Thoracic aorta (tissue), 1 donor: ENCODE measurements around a stretch of chr11.

- RAMPAGE, long total RNA, result no peak
These were observed 739 bp downstream of the SAC3D1 start for GRCh38 chr11:65041807-65042091.

GRCh38 chr11:65047374-65048229, 6.6 kb downstream of the SAC3D1 start:
- RAMPAGE, long total RNA, result start-site peak on the minus strand at chr11:65047851-65047902, 21 reads

GRCh38 chr11:65077899-65078624, 5.8 kb downstream of the CDCA5 start:
- RAMPAGE, long total RNA, result no peak

- RAMPAGE, long total RNA, result no peak
These were observed 796 bp upstream of the ZNHIT2 start for GRCh38 chr11:65118219-65118774.

DNA sequence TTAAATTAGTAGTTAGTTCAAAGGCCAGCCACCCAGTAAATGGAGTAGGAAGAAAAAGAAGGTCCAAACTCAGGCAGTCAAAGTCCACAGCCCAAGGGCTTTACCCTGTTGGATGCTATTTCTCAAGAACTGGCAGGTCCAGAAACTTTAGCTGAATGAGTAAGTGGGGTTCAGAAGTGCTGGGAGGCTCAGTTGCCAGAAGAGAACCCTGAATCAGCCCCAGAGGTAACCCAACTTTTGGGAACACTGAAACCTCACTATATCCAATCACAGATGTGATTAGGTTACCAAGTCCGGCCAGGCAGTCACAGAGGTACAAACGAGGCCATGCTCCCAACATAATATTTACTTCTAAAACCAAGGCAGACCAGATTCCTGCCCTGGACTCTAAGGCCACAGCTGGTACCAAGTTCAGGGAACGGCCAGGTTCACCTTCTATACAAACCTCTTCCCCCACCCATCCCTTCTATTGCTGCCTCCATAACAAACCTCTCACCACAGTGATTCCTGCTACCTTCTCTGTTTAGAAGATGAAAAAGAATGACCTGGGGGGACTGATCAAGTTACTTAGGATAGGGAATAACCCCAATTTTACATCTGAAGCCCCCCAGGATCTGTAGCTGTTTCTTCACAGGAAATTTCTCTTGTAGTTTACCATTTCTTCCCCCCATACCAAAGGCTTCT, 1.9 kb downstream of the FAU start:
- RAMPAGE, long total RNA, result no peak

DNA sequence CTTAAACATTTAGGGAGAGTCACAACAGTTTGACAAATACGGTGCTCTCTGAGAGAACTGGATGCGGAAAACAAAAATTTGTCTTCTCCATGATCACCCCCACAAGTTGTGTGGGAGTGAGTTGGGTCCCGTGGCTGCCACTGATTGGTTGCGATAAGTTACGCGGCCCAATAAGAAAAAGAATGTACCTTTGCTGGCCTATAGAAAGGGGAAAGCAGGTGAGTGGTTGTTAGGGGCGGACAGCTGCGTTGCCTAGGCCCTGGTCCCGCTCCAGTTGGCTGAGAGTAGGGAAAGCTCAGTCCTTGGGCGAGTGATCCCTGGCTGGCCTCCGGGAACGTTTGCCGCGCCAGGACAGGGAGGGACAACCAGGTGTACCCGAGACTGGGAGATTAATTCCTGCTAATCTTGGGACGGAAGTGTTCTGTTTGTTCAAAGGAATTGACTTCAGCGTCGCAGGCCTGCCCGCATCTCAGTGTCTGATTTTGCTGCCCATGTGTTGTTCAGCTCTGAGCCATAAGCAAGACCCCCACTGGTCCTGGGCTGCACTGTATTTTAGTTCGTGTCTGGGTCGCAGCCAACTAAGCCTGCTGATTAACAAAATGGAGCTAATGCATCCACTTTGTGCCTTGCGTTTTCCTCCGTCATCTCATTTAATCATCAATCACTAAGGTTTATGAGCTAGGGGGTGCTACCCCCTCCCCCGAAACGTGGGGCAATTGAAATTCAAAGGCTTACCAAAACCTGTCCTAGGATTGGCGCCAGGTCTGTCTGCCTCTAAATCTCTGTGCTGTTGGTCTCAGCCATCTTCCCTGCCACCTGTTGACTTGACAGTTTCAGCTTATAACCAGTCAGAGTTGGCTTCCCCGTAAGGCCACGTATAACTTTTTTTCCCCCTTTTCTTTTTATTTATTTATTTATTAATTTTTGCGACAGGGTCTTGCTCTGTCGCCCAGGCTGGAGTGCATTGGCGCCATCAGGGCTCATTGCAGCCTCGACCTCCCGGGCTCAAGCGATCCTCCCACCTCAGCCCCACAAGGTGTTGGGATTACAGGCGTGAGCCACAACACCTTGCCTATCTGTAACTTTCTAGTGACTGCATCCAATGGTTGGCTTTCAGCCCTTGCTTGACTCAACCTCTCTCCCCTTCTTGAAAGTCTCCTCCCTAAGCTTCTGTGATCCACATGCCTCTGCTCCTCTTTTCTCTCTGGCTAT, 1.0 kb upstream of the SYVN1 start:
- RAMPAGE, long total RNA, result no peak

DNA sequence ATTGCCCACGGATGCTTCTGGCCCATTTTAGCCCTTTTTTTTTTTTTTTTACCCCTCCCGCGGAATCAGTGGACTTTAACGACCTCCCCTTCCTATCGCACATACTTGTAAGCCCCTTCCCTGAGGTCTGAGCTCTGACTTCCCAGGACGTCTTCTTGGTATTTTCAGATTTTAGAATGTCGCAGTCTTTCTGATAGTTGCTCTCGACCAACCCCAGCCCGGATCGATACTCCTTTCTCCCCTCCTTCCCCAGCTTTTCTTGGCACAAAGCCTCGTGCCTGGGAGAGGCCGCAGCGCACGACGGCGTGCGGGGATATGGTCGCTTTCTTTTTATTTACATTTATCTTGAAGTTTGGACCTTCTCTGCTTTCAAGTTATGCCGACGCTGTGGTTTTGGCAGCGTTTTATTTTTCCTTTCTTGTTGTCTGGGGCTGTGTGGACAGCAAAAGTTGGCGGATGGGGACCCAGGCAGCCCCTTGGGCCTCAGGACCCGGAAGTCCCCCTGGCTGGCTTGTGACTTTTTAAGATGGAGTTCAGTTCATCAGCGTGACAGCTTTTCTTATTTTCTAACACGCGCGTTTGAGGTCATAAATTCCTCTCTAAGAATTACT, 4.2 kb upstream of the SPDYC start:
- RAMPAGE, long total RNA, result no peak

- RAMPAGE, long total RNA, result no peak
These were observed 23.9 kb upstream of the CDC42EP2 start for GRCh38 chr11:65290492-65291405.

DNA sequence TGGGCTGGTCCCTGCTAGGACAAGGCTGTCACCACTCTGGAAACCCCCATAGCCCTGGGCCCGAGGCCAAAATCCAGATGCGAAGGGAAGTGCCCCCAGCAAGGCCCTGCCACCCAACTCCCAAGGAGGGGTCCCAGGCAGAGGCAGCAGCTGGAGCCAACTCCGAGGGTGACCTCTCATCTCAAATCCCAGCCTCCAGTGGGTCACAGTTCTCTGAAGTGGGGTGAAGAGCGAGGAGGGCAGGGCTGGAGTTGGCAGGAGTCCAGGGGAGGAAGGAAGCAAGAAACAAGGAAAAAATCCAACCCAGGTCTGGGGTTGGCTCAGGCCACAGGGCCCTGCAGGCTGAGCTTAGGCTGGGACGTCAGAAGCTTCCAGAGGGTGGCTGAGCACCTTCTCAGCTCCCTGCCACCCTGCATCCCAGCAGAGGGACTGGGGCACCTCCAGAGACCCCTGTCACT, 6.2 kb upstream of the CDC42EP2 start:
- RAMPAGE, long total RNA, result no peak

DNA sequence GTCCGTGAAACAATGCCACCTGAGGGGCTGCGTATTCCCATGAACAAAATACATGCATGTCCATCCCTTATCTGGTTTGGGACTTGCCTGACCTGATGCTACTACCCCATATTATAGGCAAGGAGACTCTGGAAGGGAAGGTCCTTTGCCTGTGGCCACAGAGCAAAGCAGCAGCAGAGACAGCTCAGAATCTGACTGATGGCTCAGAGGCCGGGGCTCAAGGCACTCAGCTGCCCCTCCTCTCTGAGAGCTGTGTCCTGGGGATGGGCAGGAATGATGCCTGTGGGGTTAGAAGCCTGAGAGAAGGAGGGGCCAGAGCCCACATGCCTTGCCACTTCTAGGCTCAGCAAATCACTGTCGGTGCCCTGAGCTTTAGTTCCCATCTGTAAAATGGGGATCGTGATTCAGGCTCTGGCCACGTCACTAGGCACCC, 3.6 kb upstream of the CDC42EP2 start:
- RAMPAGE, long total RNA, result no peak

- RAMPAGE, long total RNA, result no peak
These were observed 421 bp downstream of the DPF2 start for GRCh38 chr11:65333973-65334572.

- RAMPAGE, long total RNA, result no peak
These were observed 11.4 kb downstream of the SLC25A45 start for GRCh38 chr11:65370847-65371614.

DNA sequence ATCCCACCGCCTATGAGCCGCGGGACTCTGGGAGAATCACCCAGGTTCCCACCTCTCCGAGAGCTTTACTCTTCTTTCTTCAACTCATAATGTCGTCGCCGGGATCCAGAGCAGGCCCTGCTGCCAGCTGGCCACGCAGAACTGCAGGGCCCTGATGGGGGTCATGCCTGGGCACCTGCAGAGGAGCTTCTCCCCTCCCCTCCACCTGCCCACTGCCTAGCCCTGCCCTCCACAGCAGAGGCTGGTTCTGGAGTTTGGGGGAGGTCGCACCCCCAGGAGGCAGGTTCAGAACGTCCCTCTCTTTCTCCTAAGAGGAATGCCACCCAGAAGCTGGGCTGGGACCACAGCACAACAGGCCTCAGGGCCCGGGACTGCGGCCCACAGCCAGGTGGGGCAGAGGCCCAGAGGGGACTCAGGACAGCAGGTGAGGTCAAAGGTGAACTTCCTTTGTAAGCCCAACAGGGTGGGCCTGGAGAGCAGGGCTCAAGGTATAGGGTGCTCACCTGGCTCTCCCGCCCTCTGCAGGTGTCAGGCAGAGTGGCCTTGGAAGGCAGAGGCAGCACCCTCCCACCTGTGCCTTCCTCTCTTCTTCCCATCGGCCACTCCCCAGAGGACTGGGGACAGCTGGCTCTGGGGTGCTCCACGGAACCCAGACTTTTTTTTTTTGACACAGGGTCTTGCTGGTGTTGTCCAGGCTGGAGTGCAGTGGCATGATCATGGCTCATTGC, 1.8 kb downstream of the SLC25A45 start:
- RAMPAGE, long total RNA, result no peak

DNA sequence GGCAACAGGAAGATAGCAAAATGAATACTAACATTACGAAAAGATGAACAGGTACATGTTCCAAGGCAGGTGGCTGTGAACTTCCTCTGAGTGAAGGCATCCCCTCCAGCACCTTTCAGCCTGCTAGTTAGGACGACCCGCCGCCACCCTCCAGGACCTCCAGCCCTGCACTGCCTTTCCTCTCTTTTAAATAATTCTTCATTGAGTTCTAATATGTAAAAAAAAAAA, 42.1 kb downstream of the FRMD8 start:
- RAMPAGE, long total RNA, result no peak

DNA sequence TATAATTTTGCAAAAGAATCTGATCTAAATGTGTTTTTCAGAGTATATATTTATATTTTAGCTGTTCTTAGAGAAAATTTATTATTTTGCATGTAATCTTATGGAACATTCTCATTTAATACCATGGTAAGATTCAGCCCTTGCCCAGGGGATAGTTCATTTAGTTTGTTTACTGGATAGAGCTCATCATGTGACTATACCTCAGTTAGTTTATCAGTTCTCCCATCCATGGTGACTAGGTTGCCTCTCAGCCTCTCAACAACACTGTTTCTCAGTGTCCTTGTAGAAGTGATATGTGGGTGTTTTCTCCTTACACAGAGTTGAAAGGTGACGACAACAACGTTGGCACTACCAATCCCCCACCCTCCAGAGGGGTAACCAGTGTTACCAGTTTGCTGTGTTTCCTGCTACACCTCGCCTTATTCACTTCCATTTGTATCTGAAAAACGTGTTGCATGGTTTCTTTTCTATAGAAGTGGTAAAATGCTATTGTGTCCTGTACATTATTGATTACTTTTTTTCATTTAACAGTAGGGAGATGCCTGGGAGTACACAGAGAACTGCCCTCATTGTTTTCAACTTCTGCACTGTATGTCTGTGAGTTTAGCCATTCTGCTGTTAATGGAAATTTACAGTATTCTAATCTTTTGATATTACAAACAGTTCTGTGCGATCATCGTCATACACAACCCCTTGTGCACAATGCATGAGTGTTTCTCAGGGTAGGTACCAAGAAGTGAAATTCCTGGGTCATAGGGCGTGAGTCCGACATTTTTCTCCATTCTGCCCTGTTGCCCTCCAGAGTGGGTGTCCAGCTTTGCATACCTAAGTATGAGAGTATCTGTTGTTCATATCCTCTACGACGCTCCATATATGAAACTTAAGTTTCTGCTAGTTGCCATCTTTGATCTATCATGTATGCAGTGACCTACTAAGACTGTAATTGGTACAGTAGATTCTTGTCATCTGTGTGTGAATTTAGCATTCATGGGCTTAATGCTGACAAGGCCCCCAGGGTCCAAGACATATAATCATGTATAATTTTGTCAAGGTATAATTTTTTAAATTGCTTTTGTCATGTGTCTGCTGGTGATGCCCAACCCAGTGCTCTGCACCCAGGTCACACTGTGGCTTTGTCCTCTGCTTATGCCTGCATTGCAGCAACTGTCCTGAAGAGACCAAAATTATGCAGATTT, 47.9 kb downstream of the FRMD8 start:
- RAMPAGE, long total RNA, result no peak

DNA sequence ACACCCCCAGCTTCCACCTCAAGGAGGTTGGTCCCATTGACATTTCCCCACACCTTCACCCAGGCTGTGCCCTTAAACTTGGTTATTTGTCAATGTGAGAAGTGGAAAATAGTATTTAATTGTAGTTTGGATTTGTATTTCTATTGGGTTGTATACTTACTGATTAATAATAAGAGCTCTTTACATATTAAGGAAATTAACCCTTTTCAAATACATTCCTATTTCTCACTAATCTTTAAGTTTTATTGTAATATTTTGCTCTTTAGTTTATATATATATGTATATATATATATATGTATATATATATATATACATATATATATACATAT, 50.4 kb downstream of the FRMD8 start:
- RAMPAGE, long total RNA, result no peak

DNA sequence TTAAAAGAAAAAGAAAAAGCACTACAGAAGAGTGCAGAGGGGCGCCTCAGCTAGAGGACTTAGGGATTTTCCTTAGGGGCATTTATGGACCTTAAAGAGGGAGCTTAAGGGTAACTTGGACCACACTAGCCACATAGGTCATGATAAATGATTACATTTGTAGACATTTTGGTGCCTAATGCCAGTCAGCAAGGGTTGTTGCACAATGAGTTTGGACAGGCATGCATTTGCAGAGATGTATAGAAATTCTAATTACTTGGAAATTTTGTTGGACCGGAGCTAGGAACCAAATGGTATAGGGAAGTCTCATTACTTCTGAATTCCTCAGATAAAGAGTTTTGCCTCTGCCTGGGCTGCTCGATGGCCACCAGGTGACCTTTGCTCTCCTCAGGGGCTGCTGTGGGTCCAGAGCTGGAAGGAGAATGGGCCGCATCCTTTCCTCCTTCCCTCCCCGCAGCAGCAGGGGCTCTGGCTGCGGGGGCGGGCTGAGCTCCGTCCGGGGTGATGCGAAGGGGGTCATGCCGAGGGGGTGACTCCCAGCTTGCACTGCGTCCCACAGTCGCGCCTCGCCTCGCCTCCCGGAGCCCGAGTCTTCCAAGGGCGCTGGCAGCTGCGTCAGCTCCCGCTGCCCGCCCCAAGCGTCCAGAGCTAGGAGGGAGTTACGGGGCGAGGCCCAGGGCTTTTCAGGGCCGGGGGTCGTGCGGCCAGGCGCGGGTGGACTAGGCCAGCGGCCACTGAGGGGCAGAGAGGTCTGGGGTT, 46.3 kb upstream of the SCYL1 start:
- RAMPAGE, long total RNA, result no peak

DNA sequence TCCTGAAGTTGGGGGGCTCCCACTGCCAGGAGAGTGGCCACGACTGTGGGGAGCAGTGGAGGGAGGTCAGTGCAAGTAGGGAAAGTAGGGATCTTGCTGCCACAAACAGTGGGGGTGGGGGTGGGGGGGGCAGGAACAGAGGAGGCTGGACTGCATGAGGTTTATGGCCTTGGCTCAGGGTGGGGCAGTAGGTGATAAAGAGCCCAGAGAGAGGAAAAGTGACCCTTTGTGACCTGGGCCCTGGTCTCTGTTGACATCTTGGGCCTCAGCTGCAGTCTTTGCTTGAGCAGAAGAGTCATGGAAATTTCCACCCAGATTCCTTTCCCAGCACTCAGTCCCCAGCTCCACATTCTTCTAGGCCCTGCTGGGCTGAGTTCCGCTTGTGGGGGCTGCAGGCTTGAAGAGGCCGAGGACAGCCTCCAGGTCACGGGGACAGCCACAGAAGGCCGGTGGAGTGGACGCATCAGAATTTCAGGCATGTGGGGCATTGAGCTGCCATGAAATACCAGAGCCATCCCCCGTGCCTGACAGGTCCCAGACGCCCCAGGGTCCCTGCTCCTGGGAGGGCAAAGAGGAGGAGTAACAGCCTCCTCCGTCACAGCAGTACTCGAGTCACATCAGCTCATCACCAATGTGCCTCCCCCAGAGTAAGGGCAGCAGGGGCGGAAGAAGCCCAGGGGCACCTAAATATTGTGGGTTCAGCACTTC, 35.7 kb upstream of the SCYL1 start:
- RAMPAGE, long total RNA, result no peak

GRCh38 chr11:65489701-65490293, 35.1 kb upstream of the SCYL1 start:
- RAMPAGE, long total RNA, result no peak

DNA sequence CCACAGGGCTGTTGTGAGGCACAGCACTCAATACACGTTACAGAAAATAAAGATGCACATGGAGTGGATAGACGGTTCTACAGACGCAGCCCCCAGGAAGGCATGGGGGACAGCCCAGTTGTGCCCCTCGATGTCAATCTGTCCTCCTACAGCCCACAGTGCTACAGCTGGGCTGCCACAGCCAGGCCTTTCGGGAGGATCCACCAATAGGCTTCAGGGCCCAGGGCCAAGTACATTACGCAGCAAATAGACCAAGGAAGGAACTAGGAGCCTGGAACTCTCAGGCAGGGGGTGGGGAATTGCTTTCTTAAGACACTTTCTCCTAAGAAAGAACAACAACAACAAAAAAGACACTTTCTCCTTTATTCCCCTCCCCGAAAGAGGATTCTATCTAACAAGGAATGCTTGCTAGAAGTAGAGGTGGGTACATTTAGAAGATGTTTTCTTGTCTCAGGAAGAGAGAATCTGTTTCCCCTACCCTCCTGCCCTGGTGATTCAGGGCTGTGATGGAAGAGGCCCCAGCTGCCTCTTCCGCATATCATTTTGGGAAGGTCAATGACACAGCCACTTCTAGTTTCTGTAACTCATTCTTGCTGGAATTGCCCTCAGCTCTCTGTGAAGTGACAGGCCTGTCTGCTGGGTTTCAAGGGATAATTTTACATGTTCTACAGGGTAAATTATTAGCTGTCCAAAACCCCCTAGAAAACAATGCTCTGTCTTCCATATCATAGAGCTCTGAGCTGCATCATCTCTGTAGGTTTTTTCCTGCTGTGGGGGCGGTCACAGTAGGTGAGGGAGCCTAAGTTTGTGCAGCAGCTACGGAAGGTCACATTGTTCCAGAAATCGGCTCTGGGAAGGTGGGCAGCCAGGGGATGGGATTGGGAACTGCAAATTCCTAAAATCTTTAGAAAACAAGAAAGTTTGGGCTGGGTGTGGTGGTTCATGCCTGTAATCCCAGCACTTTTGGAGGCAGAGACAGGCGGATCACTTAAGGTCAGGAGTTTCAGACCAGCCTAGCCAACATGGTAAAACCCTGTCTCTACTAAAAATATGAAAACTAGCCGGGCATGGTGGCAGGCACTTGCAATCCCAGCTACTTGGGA, 32.0 kb upstream of the SCYL1 start:
- RAMPAGE, long total RNA, result start-site peak on the minus strand centred at position 173 of the sequence, 46 bp wide, 14 reads